Frontal cortex (tissue), 2 donors: Measurements from ENCODE around the gene SLCO4C1.

GRCh38 chr5:96331785-96332148 lies 101.3 kb downstream of the PCSK1 start:
- RAMPAGE, long total RNA = no peak

DNA sequence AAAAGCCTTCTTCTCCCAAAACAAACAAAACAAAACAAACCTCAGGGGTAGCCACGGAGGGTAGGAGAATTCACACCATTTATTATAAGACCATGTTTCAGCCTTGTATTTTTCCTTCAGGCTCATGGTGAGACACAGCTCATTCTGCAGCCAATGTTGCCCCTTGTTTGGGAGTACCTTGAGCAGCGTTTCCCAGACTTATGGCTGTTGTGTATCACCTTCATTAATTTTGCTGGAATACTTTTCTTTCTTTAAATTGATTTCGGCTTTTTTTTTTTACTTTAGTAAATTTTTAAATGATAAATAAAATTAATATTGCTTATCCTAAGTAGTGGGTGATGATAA lies 100.9 kb downstream of the PCSK1 start:
- RAMPAGE, long total RNA = no peak

GRCh38 chr5:96582273-96582876 lies 79.8 kb upstream of the CAST start:
- RAMPAGE, long total RNA = no peak

GRCh38 chr5:96662748-96663608 lies 802 bp downstream of the CAST start:
- RAMPAGE, long total RNA = no peak

DNA sequence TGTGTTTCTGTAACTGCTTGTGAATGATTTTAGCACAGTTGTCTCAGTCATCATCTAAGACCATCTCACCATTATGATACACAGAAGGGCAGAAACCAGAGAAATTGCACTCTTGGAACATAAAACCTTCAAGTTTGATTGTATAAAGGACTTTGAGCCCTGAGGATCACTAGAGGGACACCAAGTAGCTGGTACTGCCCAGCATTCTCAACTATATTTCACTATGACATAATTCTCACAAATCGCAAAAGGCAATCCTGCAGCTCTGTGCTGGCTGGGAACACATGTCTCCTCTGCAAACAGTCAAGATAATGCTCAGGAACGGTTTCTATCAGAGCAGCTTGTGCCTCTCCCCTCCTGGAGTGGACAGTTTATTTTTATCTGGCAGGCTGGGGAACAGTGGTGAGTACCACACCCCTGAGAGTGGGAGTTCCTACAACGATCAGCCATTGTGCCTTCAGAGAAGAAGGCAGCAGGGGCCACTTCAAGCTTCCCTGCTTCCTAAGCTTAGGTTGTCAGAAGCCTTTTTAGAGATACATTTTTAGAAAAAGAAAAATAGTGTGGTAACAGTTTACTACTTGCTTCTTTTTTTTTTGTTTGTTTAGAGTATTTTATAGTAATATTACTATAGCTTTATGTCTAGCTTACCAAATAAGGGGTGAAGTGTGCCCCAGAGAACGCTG lies 65.8 kb downstream of the ERAP1 start:
- RAMPAGE, long total RNA = no peak

GRCh38 chr5:96776007-96776650 lies 31.6 kb downstream of the ERAP1 start:
- RAMPAGE, long total RNA = no peak

GRCh38 chr5:96896178-96896898 lies 20.0 kb downstream of the ERAP2 start:
- RAMPAGE, long total RNA = no peak

GRCh38 chr5:98769044-98769247 lies 4.5 kb upstream of the RGMB start:
- RAMPAGE, long total RNA = no peak

- RAMPAGE, long total RNA = no peak
These were observed 45.7 kb downstream of the CHD1 start for GRCh38 chr5:98883001-98883679.

- RAMPAGE, long total RNA = no peak
These were observed 36.4 kb downstream of the CHD1 start for GRCh38 chr5:98892250-98892900.

DNA sequence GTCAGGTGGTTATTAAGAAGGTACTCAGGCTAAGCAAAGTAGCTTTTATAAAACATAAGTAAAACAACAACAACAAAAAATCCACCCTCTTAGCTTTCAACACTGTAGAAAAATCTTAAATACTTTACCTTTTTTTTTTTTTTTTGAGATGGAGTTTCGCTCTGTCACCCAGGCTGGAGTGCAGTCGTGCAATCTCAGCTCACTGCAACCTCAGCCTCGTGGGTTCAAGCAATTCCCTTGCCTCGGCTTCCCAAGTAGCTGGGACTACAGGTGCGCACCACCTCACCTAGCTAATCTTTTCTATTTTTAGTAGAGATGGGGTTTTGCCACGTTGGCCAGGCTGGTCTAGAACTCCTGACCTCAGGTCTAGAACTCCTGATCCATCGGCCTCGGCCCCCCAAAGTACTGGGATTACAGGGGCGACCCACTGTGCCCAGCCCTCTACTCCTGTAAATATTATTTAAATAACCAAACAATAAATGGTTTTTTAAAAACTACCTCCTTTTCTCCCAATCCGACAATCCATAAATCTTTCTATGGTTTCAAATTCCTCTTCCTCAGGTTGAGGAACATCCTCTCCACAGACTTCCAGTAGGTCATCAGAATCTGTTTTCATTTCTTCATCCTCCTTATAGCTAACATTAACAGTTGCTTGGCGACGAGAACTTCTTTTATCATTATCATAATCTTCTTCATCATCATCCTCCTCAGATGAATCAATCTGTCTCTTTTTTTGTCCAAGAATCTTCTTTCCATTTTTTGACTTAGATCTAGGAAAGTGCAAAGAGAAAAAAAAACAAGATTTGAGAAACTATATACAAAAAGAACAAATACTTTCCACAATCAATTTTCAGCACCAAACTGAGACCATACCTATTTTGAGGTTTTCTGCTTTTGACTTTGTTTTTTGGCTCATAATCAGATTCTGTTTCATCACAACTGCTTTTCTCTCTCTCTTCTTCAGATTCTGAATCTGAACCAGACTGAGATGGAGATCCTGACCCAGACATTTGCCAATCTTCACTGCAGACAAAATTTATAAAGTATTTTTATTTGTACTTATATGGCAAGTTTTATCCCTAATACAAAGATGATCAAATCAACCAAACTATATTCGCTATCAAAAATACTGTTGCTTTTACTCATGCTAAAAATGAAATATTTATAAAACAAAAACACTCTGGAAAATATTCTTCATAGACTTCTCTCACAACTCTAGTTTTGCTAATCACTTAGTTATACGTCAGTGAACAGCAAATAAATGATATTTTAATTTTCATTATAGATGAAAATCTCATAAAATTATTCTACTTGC lies 28.0 kb downstream of the CHD1 start:
- RAMPAGE, long total RNA = no peak

- RAMPAGE, long total RNA = no peak
These were observed 20.6 kb downstream of the CHD1 start for GRCh38 chr5:98907961-98908809.

- RAMPAGE, long total RNA = no peak
These were observed 2.7 kb downstream of the CHD1 start for GRCh38 chr5:98925993-98926586.

GRCh38 chr5:99032927-99033558 lies 104.2 kb upstream of the CHD1 start:
- RAMPAGE, long total RNA = no peak

- RAMPAGE, long total RNA = no peak
These were observed 50.0 kb downstream of the ST8SIA4 start for GRCh38 chr5:100852907-100853605.

DNA sequence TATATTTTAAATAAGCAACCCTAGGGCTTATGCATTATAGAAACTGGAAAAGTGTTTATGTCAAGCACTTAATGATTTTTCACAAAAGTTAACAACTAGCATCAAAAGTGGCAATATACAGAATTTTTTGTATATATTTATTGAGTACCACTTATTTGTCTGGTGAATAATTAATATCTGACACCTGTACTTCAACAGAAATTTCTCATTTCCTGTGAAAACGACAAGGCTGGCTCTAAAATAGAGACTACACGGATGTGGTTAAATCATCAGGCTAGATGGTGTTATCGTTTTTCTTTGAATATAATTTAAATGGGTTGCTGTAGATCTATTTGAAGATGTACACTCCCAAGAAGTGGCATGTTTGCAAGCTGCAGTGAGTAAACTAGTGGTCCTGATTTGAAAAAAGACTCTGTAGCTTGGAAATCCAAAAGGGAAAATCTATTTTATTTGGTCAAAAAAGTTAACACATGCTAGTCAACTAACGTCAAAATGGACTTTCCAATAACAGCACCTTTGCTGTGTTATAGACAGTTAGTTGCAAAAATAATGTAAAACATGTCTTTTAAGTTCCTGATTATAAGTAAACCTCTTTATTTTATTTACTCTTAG lies 13.9 kb downstream of the ST8SIA4 start:
- RAMPAGE, long total RNA = no peak

- RAMPAGE, long total RNA = no peak
These were observed 2.8 kb downstream of the ST8SIA4 start for GRCh38 chr5:100900215-100900759.

DNA sequence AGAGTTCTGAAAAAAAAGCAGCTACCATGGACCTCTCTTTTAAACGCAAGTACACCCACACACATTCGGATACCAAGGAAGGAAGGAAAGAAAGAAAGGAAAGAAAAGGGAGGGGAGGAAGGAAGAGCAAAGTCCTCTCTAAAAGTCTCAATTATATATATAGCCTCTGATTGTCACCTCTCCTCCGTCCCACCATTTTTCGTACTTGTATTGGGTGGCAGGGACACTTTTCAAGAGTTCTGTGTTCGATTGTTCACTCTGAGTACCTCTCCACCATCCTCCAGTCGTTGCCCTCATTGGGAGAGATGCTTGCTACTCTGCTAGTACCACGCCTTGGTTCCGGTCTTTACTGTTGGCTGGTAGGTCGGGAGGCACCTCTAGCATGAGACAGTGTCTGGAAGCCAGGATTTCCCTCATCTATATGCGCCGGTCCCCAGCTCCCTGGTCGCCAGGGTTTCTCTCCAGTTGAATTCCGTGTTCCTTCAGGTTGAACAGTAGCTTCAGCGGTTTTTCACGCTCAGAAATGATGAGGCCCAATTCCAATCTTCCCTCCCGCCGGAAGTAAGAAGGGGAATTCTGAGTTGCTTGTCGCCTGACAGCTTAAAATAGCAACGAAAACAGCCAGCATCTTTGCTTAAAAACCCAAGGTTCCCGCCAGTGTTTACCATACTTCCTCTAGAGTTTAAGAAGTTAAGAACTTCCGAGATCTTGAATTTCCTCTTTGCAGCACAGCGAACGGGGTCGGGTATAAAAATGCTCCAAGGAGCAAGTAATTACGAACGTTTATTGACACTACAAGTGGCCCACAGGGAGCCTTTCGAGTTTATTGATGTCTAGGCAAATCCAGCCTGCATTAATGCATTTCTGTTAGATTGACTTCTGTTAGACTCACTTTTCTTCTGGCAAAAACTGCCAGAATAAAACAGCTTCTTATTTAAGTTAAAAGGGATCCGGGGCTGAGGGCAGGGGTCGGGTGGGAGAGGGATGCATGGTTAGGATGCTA lies 1.2 kb upstream of the ST8SIA4 start:
- RAMPAGE, long total RNA = no peak

DNA sequence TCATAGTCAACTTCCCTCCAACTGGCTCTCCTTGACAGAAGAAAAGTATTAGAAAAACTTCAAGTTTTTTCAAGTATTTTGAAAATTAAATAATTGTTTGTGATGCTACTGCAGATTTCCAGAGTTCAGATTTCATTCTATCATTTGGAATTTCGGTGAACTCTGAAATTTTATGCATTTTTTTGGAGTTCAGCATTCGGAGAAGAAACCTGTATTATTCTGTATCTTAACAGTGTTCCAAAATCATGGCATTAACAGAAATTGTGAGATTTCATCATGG lies 175.2 kb downstream of the SLCO4C1 start:
- RAMPAGE, long total RNA = no peak

- RAMPAGE, long total RNA = no peak
These were observed at the start of gene SLCO4C1 for GRCh38 chr5:102295548-102296875. TSS of gene SLCO4C1 (minus strand) at chr5:102296284.